ENCODE measurements around the gene SPTAN1.

DNA sequence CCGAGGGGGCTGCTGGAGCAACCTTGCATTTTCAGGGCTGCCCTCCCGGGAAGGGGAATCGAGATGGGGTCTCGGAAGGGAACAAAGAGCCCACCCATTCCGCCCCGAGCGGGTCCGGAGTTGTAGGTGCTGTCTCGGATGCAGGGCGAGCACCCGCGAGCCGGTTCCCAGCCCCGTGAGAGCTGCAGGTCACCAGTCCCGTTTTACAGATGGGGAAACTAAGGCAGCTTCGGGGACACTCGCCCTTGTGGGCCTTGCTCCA lies 358 bp downstream of the BBLN start:
- RRBS = under 1% methylated on average over 12 of the region's 17 CpGs

DNA sequence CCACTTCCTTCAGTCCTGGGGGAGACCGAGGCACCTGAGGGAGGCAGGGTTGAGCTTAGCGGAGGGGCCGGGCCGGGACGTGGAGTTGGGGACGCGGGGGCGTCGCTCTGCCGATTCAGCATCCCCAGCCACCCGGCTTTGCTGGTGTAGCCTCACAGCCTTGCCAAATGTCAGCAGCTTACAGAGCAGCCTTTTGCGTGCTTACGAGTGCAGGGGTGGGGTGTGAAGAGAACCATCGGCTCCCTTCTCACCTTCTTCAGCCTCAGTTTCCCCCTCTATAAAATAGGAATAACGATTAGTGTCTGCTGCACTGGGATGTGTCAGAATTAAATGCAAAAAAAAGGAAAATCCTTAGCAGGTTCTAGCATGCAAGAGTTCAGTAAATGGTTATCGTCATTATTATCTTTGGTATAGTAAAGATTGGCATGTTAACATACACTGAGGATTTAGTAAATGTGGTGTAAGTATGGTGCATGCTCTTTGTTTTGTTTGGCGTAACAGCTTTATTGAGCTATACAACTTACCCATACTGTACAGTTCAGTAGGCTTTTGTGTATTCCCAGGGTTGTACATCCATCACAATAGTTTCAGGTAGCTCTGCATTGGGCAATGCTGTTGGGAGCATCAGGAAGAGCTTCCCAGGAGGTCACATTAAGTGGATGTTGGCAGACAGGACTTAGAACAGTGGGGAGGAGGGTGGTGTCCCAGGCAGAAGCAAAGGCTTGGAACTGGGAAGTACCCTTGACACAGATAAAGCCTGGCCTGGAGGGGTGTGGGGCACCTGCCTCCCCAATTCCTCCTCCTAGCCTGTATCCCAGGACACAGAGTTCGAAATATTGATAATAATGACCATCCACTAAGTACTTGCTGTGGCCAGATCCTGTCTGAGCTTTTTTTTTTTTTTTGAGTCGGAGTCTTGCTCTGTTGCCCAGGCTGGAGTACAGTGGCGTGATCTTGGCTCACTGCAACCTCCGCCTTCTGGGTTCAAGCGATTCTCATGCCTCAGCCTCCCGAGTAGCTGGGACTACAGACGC lies 1.0 kb downstream of the BBLN start:
- RRBS = 2% methylated on average over 8 of the region's 24 CpGs

DNA sequence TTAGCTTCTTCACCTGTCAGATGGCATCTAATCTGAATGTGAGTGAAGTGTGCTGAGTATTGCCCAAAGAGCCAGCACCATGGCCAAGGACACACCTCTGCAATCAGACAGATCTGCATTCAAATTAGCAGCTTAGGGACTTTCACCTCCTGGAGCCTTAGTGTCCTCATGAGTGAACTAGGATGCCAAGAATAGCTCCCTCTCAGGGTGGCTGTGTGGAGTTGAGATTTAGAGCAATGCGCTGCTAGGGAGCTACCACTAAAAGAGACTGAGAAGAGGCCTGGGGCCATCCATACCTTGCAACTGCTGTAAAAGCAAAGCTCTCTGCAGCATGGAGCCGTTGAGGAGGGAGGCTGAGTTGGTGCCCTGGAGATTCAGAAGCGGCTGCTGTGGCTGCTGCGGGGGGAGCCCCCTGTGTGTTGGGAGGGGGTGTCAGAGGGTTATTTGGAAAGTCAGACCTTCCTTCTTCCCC lies 1.3 kb downstream of the CIZ1 start:
- RRBS = no CpG with 5 or more reads among the region's 4 CpGs

- RRBS = no CpG with 5 or more reads among the region's 12 CpGs
Measured at GRCh38 chr9:128190505-128191036, 801 bp downstream of the CIZ1 start.

DNA sequence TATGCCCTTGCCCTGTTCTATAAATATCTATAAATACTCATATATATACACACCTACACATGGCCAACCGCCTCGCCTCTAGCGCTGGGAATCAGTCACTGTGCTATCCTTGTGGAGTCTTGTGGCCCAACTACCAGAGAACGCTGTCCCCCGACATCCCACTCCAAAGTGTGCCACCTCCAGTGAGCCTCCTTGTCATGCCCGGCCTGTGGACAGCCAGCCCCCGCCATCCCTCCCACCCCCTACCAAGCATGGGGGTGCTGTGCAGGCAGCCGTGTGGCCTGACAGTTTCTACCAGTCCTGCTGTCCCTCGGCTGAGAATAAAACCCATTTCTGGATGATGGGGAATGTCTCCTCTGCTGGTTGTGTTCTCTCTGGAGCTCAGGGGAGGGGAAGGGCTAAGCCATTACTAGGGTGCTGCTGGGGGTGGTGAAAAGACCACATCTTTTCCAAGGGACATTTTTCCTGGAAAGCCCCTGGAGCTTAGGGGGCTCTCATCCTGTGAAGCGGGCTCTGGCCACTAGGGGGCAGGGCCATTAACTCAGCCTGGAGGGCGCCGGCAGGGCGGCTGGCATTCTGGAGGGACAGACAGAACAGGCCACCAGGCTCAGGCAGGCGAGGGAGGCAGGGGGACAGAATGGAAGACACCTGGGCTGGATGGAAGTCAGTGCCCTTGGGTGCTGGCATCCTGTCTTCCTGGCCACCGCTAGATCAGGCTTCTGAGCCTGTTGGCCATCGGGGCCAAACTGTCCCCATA lies 20.7 kb downstream of the GOLGA2 start:
- RRBS = no CpG with 5 or more reads among the region's 16 CpGs

GRCh38 chr9:128258600-128259391 lies 17.0 kb downstream of the GOLGA2 start:
- RRBS = no CpG with 5 or more reads among the region's 14 CpGs

GRCh38 chr9:128325246-128326222 lies 2.9 kb downstream of the COQ4 start:
- RRBS = 100% methylated on average over 2 of the region's 19 CpGs

- RRBS = no CpG with 5 or more reads among the region's 13 CpGs
Measured at GRCh38 chr9:128550686-128551758, 1.4 kb upstream of the SPTAN1 start.

DNA sequence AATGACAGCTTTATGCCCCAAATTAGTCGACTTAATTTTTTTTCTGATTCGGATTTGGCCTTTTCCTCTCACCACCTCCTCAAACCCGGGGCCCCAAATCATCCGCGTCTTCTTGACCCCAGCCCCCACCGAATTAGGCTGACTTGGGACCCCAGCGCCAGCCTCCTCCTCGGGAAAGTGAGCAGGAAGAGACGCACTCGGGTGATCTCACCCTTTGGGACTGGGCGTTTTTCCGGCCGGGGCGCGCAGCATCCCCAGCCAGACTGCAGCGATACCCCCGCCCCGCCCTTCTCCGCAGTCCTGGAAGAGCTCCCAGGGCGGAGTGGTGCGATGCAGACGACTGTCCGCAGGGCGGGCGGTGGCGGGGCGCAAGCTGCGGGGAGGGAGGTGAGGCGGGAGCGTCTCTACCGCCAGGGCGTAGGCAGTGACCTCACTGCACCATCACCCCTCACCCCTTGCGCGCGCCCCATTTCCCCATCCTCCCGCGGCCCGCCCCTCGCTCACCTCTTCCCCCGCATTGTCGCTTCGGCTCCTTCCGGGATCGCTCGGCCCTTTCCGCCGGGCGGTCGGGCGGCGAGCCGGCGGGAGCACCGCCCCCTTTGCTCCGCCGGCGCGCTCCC lies 413 bp upstream of the SPTAN1 start:
- RRBS = no CpG with 5 or more reads among the region's 58 CpGs

GRCh38 chr9:128552484-128553511 lies at the start of gene SPTAN1:
Gene SPTAN1 (plus strand): TSS chr9:128552587.
- RRBS = under 1% methylated on average over 39 of the region's 102 CpGs

GRCh38 chr9:128555210-128555708 lies 2.9 kb downstream of the SPTAN1 start:
- RRBS = no CpG with 5 or more reads among the region's 8 CpGs

DNA sequence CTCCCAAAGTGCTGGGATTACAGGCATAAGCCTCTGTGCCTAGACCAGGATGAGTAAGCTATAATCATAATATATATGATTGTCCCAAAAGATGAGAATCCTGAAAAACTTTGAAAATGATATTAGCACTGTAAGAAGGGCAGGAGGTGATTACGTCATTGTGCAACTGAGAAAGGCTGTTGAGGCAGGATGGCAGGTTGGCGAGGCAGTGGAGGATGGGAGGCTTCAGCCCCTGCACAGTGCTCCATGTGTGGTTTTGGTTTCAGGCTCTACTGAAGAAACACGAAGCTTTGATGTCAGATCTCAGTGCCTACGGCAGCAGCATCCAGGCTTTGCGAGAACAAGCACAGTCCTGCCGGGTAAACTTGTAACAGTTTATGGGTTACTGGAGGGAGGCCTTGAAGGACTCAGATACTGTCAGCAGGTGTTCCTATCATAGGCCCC lies 35.0 kb downstream of the SPTAN1 start:
- RRBS = no CpG with 5 or more reads among the region's 6 CpGs

- RRBS = 2% methylated on average over 5 of the region's 19 CpGs
Measured at GRCh38 chr9:128684154-128685481, 4.4 kb upstream of the SET start.

- RRBS = no CpG with 5 or more reads among the region's 6 CpGs
Measured at GRCh38 chr9:128722589-128723390, 1.1 kb downstream of the ZDHHC12 start.

DNA sequence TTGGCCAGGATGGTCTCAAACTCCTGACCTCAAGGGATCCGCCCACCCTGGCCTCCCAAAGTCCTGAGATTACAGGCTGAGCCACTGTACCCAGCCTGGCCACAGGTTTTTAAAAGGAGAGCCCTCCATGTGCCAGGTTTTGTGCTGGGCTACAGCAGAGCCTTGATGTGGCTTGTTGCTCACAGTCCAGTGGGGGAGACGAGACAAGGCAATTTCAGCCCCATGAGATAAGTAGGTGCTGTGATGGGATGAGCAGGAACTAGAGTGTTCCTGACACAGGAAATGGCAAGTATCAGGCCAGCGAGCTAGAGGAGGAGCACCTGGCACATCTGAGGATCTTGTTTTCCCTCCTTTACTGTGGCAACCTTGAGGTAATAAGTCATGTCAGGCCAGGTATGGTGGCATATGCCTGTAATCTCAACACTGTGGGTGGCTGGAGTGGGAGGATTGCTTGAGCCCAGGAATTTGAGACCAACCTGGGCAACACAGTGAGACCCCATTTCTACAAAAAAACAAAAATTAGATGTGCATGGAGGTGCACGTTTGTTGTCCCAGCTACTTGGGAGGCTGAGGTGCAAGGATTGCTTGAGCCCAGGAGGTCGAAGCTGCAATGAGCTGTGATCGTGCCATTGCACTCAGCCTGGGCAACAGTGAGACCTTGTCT lies 3.8 kb upstream of the ZDHHC12 start:
- RRBS = no CpG with 5 or more reads among the region's 6 CpGs

DNA sequence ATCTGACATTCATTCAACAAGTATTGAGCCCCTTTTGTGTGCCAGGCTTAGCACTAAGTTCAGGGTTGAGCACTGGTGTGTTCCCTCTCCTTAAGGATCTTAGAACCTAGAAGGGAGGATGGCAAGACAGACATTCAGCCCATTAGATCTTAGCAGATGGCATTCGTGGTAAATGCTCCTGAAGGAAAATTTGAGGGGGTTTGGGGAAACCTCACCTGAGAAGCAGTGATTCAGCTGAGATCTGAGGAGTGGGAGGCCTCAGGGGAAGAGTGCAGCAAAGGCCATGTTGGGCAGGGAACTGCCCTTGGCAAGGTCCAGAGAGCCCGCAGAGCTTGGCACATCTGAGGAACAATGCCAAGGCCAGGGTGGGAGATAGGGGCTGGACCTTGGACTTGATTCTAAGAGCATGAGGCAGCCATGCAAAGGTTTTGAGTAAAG lies 5.8 kb downstream of the TBC1D13 start:
- RRBS = no CpG with 5 or more reads among the region's 2 CpGs

DNA sequence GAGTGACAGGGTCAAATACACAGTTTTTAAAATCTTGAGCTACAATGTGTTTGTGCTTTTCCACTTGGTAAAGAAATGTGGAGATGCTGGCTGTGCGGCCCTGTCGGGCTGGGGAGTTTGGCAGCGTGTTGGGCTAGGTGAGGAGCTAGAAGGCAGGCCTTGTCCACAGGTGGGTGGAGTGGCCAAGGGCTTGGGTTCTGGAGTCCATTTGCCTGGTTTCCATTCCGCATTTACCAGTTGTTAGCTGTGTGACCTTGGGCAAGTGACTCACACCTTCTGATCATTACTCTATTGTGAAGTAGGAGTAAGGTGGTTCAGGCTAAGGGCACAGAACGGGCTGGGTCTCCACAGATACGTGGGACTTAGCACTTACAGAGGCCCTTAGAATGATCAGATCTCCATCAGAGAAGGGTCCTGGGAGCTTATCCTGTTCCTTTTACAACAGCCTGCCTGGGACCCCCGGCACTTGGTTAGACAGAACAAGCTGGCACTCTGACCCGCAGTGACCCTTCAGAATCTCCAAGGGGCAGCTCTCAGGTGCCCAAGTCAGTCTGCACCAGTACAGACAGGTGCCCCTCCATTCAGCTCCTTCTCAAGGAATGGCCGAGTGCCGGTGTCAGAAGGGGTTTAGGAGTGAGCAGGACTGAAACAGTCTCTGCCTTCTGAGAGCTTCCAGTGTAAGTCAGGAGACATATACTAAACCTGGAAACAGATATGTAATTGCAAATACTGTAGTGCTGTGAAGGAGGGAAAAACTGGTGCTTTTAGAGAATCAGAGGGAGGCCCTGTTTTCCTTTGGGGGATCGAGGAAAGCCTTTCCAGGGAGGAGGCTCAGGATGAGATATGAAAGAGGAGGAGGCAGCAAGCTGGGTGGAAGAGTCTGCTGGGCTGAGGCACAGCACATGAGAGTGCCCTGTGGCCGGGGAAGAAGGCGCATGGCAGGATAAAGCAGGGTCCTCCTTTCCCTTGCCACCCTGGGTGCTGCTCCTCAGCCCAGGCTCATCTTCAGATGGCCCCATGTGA lies 6.5 kb downstream of the TBC1D13 start:
- RRBS = no CpG with 5 or more reads among the region's 13 CpGs

- RRBS = no CpG with 5 or more reads among the region's 13 CpGs
Measured at GRCh38 chr9:128912310-128913092, 8.3 kb upstream of the PHYHD1 start.

GRCh38 chr9:128946933-128947319 lies 477 bp downstream of the DOLK start:
- RRBS = 0% methylated on average over 2 of the region's 23 CpGs

DNA sequence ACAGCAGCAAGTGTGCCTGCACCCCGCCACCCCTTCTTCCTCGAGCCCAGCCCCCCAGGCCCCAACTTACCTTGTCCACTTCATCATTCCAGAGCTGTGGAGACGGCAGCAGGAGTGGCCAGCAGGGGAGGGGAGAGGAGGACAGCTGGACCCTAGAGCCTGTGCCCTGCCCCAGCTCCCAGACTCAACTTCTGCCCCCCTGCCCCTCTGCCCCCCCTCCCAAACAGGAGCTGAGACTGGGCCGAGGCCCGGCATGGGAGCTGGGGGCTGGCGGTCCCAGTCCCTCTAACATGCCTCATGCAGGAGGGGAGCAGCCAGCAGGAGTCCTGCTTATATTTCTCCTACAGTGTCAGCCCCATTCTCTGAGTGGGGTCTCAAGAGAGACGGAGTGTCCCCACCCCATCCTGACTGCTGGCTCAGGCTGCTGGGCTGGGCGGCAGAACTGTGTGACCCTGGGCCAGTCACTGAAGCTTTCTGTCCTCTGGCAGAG lies 17.5 kb downstream of the SH3GLB2 start:
- RRBS = no CpG with 5 or more reads among the region's 8 CpGs

Measured in NB4 (cell line).